Transverse colon (tissue), 4 donors: ENCODE measurements around the genes ITGA5 and BLOC1S1.

DNA sequence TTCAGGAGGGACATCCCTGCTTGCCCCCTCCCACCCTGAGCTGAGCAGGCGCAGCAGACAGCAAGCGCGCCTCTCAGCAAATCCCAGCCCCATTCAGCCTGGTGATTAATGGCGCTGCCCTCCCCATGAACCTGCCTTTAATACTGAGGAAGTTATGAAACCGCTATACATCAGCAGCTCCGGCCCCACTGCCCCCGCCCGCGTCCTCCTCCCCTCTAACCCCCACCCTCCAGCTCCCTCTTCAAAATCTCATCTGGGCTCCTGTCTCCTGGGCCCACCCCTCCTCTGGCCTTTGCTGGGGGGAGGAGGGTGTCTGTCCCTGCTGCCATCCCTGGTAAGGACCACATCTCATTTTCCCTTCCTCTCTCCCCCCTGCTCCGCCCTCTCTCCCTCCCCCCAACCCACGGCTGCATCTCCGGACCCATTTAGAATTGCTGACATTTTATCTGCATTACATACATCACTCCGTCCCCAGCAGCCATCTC lies 7.1 kb upstream of the SMUG1 start:
- PRO-cap = no peak
- RAMPAGE, long total RNA, 4 experiments = no peak in any of the 4 experiments

GRCh38 chr12:54233412-54234128 lies 44.8 kb upstream of the SMUG1 start:
- PRO-cap = no peak
- RAMPAGE, long total RNA, 4 experiments = start-site peak on the minus strand in 1 of 4 experiments, at chr12:54233460-54233870 at its widest, 25 reads per replicate

- PRO-cap = no peak
- RAMPAGE, long total RNA, 4 experiments = no peak in any of the 4 experiments
Measured at GRCh38 chr12:54350352-54351074, 13.8 kb downstream of the GPR84 start.

DNA sequence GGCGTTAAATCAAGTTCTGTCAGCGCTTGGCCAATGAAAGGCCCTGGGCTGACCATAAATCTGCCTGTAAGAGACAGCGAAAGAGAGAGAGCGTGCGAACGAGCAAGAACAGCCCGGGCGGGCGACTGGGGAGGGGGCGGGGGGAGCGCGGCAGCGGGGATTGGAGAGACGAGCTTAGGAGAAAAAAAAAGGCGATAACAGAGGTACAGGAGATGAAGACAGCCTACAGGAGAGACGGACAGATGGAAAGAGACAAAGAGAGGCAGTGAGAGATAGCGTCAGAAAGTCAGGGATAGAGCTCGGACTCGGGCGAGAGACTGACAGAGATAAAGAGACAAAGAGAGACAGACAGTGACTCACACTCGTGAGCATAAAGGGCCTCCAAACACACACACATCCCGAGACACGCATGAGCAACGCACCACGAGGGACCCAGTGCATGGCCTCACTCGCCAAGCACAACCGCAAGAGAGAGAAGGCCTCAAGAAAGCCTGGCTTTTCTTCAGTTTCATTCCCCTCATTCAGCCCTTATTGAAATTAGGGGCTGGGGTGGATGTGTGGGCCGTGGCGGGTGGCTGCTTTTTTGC lies 4.9 kb downstream of the GPR84 start:
- PRO-cap = bidirectional peak, plus-strand start at position 85 of the sequence, minus-strand start outside the sequence; unidirectional peak, plus-strand start at position 401 of the sequence
- RAMPAGE, long total RNA, 4 experiments = no peak in any of the 4 experiments

- PRO-cap = no peak
- RAMPAGE, long total RNA, 4 experiments = no peak in any of the 4 experiments
Measured at GRCh38 chr12:54412766-54413092, 6.3 kb downstream of the ITGA5 start.

DNA sequence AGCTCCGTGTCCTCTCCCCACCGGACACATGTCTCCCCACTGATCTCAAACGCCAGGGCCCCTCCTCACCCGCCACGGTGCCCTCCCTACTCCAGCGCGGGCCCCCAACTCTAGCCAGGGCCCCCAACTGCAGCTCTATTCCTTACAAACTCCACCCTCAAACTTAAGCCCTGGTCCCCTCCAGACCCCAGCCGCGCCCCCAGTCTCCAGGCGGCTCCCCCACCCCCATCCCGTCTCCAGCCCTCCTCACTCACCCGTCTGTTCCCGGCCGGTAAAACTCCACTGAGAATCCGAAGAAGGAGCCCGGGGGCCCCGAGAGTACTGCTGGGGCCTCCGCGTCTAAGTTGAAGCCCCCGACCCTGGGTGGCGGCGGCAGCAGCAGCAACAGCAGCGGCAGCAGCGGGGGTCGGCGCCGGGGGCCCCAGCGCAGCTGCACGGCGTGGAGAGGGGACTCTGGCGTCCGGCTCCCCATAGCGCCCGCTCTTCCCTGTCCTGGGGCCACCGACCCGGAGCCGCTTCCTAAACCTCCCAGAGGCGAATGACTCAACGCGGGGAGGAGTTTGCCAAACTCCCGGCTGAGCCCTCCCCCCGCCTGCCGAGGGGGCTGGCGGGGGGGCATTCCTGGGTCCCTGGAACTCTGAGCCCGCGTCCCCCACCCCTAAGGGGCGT lies at the start of gene ITGA5:
Gene ITGA5 (minus strand): TSS at position 540 of the 669 bp plus-strand sequence.
- PRO-cap = bidirectional peak, plus-strand start outside the sequence, minus-strand start at position 494 of the sequence
- RAMPAGE, long total RNA, 4 experiments = start-site peak on the minus strand in 3 of 4 experiments, centred at positions 271 to 520 of the sequence, 123 to 368 reads per replicate

GRCh38 chr12:54888776-54889097 lies 34.4 kb downstream of the MUCL1 start:
- PRO-cap = no peak
- RAMPAGE, long total RNA, 4 experiments = no peak in any of the 4 experiments

DNA sequence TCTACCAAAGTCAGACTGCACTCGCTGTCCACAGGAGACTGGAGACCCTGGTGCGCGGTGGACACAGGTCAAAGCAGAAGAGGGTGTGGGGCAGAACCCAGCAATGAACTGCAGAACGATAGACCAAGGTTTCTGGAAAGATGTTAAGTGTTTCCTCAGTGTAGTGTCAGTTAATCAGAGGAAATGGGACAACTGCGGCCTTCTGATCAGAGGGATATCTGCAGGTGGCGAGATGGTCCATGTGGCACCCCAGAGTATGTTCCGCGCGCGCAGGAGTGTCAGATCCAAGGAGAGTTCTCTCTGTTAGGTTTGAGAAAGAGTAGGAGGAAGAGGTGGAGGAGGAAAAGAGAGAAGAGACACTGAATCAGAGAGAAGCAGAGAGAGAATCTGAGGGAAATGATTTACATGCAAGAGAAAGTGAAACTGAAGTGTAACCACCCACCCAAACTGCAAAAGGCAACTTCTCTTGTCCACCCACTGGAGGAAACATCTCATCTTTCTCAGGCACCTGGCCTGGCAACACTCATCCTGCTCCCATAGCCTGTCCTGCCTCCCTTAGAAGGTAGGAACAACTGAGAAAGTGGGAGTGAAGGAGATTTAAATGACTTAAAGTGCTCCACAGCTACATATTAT lies 6.6 kb upstream of the TESPA1 start:
- PRO-cap = no peak
- RAMPAGE, long total RNA, 4 experiments = no peak in any of the 4 experiments

- PRO-cap = no peak
- RAMPAGE, long total RNA, 4 experiments = no peak in any of the 4 experiments
Measured at GRCh38 chr12:55626114-55626566, 10.6 kb upstream of the OR10P1 start.

GRCh38 chr12:55708311-55708649 lies 576 bp upstream of the ITGA7 start:
- PRO-cap = no peak
- RAMPAGE, long total RNA, 4 experiments = no peak in any of the 4 experiments

DNA sequence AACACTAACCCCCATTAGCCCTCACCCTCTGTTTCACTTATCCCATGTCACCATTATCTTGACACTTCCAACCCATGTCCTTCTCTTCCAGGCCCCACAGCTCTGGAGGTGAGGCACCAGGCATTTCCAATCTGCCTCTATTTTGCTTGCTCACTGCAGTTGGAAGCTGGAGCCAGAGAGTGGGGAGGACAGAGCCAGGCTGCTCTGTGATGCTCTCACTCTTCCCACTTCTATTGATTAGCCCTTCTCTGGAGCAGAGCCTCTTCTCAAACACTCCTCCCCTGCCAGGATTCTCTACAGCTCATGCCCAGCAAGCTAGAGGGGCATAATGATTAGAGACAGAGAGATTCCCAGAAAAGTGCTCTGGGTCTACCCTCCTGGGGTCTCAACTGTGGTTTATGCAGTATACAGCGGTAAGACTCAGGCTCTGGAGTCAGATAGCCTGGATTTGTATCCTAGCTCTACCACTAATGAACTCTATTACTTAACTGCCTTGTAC lies 2.8 kb upstream of the BLOC1S1 start:
- PRO-cap = no peak
- RAMPAGE, long total RNA, 4 experiments = no peak in any of the 4 experiments

GRCh38 chr12:55715141-55715710 lies 620 bp upstream of the BLOC1S1 start:
- PRO-cap = no peak
- RAMPAGE, long total RNA, 4 experiments = no peak in any of the 4 experiments

DNA sequence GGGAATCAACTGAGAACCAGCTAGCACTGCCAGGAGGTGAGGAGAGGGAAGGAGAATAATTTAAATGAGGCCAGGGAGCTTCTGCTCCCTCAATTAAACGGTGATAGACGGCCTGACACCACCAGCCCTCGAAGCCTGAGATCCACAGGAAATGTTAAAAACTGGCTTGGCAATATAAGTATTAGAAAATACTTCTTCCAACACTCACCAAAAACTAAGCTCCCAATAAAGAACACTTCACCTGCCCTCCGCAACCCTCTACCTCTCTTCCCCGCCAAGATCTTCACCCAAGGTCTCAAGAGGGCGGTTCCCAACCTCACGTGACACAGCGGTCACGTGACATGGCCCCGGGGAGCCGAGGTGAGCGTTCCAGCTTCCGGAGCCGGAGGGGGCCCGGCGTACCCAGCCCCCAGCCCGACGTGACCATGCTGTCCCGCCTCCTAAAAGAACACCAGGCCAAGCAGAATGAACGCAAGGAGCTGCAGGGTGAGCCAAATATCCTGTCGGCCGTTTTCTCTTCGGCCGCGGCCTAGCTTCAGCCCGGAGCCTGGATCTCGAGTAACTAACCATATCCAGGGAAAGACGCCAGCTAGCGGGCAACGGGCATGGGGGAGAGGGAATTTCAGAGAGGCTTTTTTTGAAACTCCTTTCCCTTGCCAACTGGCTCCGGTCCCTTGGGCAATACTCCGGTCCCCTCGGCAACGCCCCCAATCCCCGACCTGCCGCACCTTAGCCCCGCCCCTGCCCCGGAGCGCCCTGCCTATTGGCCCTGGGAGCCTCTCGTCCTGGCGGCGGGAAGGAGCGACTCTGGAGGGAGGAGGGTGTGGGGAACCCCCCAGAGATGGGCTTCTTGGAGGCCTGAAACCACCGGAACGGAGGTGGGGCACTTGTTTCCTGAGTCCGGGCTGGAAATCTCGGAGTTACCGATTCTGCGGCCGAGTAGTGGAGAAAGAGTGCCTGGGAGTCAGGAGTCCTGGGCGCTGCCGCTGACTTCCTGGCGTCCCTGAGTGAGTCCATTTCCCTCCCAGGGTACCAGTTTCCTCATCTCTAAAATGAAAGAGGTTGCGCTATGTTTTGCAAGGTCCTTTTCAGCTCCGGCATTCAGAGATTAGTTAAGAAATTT lies at the start of gene BLOC1S1:
Gene BLOC1S1 (plus strand): TSS at position 336 of the 1,123 bp plus-strand sequence.
- PRO-cap = bidirectional peak, plus-strand start at position 342 of the sequence, minus-strand start at position 260 of the sequence; bidirectional peak, plus-strand start at position 786 of the sequence, minus-strand start at position 676 of the sequence; unidirectional peak, minus-strand start at position 1,005 of the sequence
- RAMPAGE, long total RNA, 4 experiments = start-site peak on the plus strand in 4 of 4 experiments, centred at positions 371 to 400 of the sequence, 1,394 to 22,900 reads per replicate; start-site peak on the minus strand in 1 of 4 experiments, centred at position 447 of the sequence, 10 reads per replicate

DNA sequence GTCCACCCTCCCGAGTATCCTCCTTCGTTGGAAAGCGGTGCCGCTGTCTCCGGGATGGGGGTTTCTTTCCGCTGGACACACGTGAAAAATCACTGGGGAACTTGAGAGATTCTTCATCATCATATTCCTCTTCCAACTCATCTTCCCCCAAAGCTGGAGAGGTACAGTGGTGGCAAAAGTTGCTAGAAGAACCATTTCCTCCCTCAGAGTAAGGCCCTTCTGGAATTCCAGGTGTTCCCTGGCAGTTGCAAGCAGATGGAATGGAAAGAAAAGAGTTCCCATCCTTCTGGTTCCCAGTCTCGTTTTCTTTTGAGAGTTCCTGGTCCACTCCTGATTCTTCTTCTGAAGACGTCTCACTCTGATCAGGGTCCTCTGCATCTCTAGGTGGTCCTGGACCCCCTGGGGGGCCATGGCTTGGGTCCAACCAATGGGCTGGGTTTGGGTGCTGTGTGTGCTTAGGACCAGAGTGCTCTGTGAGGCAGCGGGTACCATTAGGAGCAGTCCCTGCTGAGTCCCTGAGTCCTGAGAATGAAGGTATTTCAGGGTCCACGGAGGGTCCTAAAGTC lies 1.3 kb downstream of the DNAJC14 start:
- PRO-cap = no peak
- RAMPAGE, long total RNA, 4 experiments = no peak in any of the 4 experiments

- PRO-cap = no peak
- RAMPAGE, long total RNA, 4 experiments = no peak in any of the 4 experiments
Measured at GRCh38 chr12:55958163-55958415, 7.8 kb downstream of the PMEL start.

GRCh38 chr12:55973199-55973890 lies 533 bp upstream of the RAB5B start:
- PRO-cap = unidirectional peak, minus-strand start at chr12:55973465; bidirectional peak, plus-strand start at chr12:55973959, minus-strand start at chr12:55973663
- RAMPAGE, long total RNA, 4 experiments = no peak in any of the 4 experiments

GRCh38 chr12:55990457-55991292 lies 6.4 kb upstream of the SUOX start:
- PRO-cap = no peak
- RAMPAGE, long total RNA, 4 experiments = no peak in any of the 4 experiments

- PRO-cap = unidirectional peak, plus-strand start at chr12:56103579
- RAMPAGE, long total RNA, 4 experiments = no peak in any of the 4 experiments
Measured at GRCh38 chr12:56102968-56103635, 1.3 kb upstream of the PA2G4 start.

DNA sequence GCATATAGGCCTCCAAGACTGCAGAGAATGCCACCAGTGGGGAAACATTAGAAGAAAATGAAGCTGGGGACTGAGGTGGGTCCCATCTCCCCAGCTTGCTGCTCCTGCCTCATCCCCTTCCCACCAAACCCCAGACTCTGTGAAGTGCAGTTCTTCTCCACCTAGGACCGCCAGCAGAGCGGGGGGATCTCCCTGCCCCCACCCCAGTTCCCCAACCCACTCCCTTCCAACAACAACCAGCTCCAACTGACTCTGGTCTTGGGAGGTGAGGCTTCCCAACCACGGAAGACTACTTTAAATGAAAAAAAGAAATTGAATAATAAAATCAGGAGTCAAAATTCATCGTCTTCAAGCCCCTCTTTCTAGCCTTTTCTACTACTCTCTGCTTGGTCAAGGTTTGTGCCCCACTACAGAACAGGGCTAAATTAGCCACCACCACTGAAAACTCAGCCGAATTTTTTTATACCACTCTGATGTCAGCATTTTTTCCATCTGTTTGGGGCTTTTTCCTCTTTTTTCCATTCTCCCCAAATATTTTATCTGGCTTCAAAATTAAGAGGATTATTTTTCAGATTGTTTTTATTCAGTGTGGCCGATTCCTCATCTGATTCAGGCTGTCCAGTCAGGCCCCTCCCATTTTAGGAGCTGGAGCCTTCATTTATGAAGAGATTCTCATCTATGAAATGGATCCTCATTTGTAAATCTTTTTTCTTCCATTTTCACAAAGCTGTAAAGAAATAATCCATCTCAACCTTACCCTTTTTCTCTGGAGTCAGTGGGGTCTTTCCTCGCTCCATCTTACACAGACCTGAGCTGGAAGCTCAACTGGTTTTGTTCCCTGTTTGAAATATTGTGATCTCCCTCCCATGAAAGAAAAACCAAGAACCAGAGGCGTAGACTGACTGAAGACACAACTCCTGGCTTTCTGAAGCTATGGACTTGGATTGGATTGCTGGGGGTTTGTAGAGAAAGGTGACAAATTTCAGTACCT lies 3.3 kb upstream of the RPL41 start:
- PRO-cap = no peak
- RAMPAGE, long total RNA, 4 experiments = no peak in any of the 4 experiments

- PRO-cap = no peak
- RAMPAGE, long total RNA, 4 experiments = no peak in any of the 4 experiments
Measured at GRCh38 chr12:56146428-56147399, 5.7 kb upstream of the MYL6B start.